Astrocyte (in vitro differentiated cells and primary cell): ENCODE data around the gene UBL4A.

DNA sequence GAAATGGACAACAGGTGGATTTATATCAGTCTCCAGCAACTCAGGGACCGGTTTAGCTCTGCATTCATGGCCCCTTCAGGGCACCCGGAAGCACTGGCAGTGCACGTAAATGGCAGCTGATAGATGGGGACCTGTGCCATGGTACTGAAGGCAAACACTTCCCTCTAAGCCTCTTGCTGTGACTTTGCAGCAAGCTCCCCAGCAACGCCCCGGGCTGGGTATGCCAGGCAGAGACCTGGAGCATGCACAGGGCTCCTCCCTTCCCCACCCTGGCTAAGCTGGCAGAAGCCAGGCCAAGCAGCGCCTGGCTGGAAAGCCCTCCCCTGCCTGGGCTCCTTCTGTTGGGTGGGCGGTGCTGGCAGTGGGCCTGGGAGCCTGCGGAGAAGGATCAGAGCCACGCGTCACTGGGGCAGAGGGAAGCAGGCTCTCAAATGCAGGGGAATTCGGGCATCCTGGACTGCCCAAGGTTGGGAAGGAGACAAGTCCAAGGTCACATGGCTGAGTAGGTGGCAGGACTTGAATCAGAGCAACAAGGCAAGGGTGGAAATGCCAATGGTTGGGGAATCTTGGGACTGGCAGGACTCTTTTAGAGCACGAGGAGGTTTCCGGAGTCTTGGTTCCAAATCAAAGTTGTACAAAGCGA is 3.6 kb downstream of the ATP2B3 start:
- PRO-cap: no peak
- RRBS, 2 experiments: 71% methylated on average over 3 of the region's 14 CpGs; no CpG with 5 or more reads in 1 of the 2 experiments

GRCh38 chrX:153537398-153538342 is 20.2 kb downstream of the ATP2B3 start:
- PRO-cap: no peak
- RRBS, 2 experiments: no CpG with 5 or more reads among the region's 33 CpGs

- PRO-cap: bidirectional peak, plus-strand start at chrX:153723966, minus-strand start at chrX:153723737
- RRBS, 2 experiments: no CpG with 5 or more reads among the region's 57 CpGs
Observed at GRCh38 chrX:153723170-153724001, 801 bp downstream of the BCAP31 start.

GRCh38 chrX:153764621-153766025 is 1.1 kb downstream of the PLXNB3 start:
- PRO-cap: no peak
- RRBS, 2 experiments: 42 to 53% methylated on average over 4 to 6 of the region's 35 CpGs

DNA sequence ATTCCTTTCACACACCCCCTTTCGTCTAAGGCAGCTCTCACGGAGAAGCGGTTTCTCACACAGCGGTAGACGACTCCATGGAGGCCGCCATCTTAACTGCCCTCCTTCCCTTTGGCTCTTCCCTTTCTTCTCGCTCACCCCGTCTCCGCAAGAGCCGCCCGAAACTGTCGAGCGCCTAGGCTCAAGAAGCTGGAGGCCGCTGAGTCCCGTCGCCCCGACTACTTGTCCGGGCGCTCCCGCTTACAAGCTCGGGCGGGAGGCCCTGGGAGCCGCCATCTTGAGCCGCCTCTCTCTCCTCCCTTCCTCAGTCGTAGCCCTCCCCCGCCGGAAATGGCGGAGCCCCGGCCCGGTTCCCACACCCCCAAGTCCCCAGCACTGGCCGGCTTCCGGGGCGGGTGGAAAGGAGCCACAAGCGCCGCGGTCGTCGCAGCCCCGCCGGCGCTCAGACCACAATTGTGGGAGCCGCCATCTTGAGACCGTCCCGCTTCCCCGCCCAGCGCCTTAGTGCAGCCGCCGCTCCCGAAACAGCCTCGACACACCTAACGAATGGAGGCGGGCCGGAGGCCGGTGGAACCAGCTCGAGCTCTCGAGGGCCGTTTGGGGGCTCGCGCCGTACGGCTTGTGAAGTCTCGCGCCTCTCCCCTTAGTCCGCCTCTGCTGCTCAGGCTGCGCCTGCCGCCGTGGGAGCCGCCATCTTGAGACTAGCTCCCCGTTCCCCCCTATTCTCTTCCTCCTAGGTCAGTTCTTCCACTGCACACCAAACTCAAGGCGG is 535 bp downstream of the HCFC1 start:
- PRO-cap: bidirectional peak, plus-strand start at position 452 of the sequence, minus-strand start at position 332 of the sequence
- RRBS, 2 experiments: 5 to 10% methylated on average over 12 to 19 of the region's 70 CpGs

- PRO-cap: no peak
- RRBS, 2 experiments: no CpG with 5 or more reads among the region's 15 CpGs
Observed at GRCh38 chrX:153973978-153974718, 1.6 kb downstream of the TMEM187 start.

DNA sequence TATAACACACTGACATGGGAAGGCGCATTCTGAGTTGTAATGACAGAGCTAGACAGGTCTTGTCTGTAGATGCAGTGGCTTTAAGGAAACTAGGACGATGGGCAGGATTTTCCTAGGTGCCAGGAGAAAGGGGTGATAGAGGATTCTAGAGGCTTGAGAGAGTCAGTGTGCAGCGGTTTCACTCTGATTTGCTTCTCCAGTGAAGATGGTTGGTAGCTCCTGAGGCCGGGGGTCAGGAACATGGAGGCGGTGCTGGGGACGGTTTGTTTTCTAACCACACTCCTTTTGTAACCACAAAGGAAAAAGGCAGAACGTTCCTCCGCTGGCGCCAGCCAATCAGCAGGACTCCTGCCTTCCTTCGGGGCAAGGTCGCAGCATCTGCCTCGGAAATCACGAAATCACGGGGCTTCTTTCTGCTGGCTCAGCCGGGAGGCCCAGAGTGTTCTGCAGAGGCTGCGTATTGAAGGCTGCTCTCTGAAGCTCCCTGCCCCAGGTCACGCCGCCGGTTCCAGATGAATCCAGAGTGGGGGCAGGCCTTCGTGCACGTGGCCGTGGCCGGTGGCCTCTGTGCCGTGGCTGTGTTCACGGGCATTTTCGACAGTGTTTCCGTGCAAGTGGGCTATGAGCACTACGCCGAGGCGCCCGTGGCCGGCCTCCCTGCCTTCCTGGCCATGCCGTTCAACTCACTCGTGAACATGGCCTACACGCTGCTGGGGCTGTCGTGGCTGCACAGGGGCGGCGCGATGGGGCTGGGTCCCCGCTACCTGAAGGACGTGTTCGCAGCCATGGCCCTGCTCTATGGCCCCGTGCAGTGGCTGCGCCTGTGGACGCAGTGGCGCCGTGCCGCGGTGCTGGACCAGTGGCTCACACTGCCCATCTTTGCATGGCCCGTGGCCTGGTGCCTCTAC is 9.3 kb downstream of the TMEM187 start:
- PRO-cap: no peak
- RRBS, 2 experiments: 83 to 94% methylated on average over 9 of the region's 50 CpGs

- PRO-cap: no peak
- RRBS, 2 experiments: 27 to 35% methylated on average over 4 of the region's 37 CpGs
Observed at GRCh38 chrX:154012834-154014019, 6.5 kb downstream of the IRAK1 start.

- PRO-cap: no peak
- RRBS, 2 experiments: no CpG with 5 or more reads among the region's 16 CpGs
Observed at GRCh38 chrX:154020924-154021774, 1.4 kb upstream of the IRAK1 start.

GRCh38 chrX:154024993-154025824 is 5.5 kb upstream of the IRAK1 start:
- PRO-cap: no peak
- RRBS, 2 experiments: no CpG with 5 or more reads among the region's 13 CpGs

DNA sequence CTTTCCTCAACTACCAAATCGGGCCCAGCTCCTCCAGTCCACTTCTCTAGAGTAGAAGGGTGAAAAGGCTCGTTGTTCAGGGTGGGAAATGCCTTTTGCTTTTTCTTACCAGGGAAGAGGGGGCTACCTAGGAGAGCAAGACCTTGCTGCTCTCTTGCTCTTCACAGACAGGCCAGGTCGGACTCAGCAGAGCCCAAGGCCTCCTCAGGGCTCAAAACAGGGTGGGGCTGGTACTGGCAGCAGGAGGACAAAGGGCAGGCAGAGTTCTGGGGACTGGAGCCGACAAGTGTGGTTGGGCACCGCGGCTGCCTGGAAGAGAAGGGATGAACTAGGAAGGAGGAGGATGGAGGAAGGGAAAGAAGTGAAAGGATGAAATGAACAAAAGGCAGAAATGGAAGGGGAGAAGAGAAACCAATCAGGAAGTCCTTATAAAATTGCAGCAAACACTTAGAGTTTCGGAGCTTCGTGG is 9.1 kb upstream of the IRAK1 start:
- PRO-cap: no peak
- RRBS, 2 experiments: no CpG with 5 or more reads among the region's 8 CpGs

DNA sequence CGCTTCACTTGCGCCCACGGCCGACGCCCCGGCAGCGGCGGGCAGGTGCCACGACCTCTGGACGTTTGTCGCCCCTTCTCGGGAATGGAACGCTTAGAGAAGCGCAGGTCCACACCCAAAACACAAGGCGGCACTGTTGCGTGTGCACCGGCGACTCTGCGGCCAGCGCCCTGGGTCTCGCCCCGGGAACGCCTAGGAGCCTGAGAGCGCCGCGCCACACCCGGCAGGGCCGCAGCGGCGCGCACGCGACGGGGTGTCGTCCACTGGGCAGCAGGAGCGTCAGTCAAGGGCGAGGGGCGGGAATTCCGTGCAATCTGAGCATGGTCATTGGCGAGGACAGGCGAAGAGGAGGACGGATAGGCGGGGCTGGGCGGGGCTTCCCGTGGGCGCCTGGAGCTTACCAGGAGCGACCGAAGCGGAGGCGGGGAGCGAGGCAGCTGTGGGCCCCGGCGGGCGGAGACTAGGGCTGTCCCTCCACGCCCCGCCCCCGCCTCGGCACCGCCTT is 32.6 kb downstream of the FLNA start:
- PRO-cap: no peak
- RRBS, 2 experiments: no CpG with 5 or more reads among the region's 59 CpGs

DNA sequence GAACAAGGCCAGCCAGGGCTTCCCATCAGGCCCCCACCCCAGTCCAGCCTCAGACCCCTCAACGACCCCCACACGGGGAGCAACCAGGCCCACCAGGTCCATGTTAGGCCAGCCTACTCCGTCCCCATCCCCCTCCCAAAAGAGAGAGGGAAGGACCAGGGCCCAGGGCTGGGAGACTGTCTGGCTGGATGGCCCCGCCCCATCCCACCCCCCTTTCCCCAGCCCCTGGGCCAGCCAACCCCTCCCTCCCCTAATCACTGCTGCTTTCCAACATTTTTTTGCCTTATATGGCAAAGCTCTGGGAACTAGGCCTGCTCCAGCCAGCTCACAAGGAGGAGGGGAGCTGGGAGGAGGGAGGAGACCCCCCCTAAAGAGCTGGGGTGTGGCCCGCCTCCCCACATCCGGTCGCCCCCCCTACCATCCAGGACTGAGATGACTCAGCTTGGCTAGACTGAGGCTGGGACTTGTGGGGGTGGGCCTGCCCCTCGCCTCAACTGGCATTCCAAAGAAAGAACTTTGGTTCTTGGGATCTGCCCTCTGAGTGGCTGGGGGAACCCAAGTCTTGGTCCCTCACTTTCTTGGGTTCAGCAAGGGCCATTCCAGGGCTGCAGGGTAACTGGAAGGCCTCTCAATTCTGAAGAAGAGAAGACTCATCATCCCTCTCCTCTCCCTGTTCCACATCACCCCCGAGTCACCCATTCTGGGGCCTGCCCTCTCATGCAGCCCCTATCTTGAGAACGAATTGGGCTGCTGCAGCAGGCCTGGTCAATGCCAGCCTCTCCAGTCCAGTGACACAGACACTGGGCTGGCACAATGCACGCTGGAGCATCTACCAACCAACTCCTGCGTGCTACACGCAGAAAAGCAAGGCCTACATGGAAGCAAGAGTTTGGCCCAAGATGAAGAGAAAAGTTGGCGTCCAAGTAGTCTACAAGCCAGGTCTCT is 4.9 kb downstream of the FLNA start:
- PRO-cap: bidirectional peak, plus-strand start at position 519 of the sequence, minus-strand start at position 428 of the sequence
- RRBS, 2 experiments: no CpG with 5 or more reads among the region's 14 CpGs

GRCh38 chrX:154370523-154371406 is 3.7 kb downstream of the FLNA start:
- PRO-cap: bidirectional peak, plus-strand start at chrX:154371521, minus-strand start at chrX:154371217
- RRBS, 2 experiments: 15 to 17% methylated on average over 38 to 42 of the region's 104 CpGs

- PRO-cap: no peak
- RRBS, 2 experiments: no CpG with 5 or more reads among the region's 4 CpGs
Observed at GRCh38 chrX:154376570-154377185, 2.2 kb upstream of the FLNA start.

DNA sequence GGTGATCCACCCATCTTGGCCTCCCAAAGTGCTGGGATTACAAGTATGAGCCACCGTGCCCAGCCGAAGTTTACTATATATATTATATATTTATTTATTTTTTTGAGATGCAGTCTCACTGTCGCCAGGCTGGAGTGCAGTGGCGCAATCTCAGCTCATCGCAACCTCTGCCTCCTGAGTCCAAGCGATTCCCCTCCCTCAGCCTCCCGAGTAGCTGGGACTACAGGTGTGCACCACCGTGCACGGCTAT is 3.1 kb downstream of the EMD start:
- PRO-cap: no peak
- RRBS, 2 experiments: no CpG with 5 or more reads among the region's 9 CpGs

- PRO-cap: unidirectional peak, plus-strand start at chrX:154400281
- RRBS, 2 experiments: no CpG with 5 or more reads among the region's 13 CpGs
Observed at GRCh38 chrX:154399546-154400398, 1.6 kb downstream of the RPL10 start.

DNA sequence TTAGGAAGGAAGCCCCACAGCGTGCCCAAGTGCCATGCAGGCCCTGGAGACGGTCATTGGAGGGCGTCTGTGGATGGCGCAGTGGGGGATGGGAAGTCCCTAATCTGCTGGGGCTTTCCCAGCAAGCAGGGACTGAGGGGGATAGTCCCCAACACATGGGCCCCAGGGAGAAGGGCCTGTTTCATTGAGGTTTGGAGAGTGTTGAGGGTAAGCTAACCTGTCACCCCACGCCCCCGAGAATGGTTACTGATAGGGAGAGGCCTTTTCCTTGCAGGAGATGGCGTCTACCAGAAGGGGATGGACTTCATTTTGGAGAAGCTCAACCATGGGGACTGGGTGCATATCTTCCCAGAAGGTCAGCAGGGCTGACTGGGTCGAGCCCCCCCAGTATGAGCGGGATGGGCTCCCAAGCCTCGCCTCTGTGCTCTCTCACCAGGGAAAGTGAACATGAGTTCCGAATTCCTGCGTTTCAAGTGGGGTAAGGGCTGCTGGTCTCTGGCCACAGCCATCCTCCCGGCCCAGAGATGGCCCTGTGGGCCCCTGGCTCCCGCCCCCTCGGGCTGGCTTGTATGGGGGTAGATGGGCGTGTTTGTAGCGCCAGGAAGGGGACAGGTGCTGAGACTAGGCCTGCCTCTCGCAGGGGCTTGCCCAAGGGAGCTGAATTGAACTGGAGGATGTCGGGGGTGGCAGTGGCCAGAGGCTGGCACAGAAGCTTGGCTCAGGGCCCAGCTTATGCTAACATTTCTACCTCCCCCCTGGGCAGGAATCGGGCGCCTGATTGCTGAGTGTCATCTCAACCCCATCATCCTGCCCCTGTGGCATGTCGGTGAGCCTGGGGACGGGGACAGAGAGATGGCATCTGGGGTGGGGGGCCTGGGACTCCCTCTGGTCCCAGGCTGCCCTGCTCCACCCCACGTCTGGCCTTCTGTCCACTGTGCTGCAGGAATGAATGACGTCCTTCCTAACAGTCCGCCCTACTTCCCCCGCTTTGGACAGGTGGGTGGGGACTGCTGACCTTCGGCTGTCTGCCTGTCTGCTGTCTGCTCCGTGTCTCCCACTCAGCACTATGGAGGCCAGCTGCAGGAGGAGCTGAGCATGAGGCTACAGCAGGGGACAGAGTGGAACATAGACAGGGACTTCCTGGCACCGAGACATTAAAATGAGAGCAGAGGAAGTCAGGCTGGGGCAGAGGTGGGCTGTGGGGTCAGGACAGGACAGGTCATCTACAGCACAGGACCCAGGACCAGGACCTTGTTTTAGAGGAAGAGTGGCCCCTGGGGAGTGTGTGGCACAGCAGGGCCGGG is 8.4 kb downstream of the TAFAZZIN start:
- PRO-cap: no peak
- RRBS, 2 experiments: no CpG with 5 or more reads among the region's 31 CpGs

DNA sequence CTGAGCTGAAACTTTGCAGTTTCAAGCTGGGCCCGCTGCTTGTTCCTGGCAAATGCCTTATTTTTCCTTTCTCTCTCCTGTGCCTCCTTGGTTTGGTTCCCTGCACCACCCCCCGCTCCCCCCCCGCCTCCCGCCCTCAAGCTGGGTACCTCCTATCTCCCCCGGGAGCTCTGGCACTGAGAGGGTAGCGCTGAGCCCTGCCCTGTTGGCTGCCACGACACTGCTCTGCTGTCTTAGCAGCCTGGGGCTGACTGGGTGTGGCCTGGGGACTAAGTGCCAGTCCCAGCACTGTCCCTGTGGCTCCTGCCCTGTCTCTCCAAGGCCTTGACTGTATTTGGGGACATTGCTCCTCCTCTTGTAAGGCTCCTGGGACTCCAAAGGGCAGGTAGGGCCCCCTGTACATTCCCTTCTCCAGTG is 977 bp downstream of the PLXNA3 start:
- PRO-cap: no peak
- RRBS, 2 experiments: no CpG with 5 or more reads among the region's 7 CpGs

DNA sequence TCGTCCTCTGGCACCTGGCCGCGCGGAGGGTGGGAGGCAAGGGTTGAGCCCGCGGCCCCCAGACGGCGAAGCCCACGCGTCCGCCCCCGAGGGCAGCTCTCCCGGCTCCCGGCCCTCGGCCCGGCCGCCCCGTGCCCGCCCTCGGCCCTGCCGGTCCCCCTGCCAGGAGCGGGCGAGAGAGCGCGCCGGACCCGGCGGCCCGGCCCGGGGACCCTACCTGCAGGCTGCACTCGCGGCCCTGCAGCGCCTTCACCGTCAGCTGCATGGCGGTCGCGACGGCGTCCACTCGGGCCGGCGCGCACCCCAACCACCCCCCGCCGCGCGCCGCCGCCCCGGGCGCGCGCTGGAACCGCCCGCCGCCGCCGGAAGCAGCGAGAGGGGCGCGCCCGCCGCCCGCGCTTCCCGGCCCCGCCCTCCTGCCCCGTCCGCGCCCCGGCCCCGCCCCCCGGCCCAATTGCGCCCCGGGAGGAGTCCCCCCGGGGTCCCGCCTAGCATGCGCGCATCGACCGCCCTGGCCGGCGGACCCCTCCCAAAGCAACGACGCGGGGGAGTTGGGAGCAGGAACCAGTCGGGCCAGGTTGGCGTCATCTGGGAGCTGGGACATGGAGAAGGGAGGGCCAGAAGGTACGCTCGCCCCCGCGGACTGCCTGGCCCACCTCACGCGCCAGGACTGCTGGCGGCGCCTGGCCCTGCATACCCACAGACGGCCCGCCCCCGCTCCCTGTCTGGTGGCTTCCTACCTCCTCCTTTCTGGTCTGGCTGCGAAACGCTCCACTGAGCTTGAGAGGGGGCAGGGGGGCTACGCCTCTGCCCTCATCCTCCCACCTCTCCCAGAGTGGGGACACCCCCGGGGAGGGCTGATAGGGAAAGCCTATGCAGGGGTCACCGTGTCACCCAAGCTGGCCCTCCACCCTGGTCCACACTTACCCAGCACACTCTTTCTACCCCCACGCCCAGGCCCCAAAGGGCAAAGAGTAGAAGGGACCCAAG is at the start of gene UBL4A:
UBL4A (minus strand) TSS at position 296 of the 990 bp plus-strand sequence.
- PRO-cap: unidirectional peak, minus-strand start at position 657 of the sequence
- RRBS, 2 experiments: 11 to 14% methylated on average over 35 to 40 of the region's 105 CpGs